ENCODE measurements around a stretch of chr22.

GRCh38 chr22:32496272-32496550 is 21.6 kb downstream of the FBXO7 start:
- PRO-cap, 2 experiments, result no peak in any of the 2 experiments
- RAMPAGE, long total RNA, 4 experiments, result no peak in any of the 4 experiments

GRCh38 chr22:32555235-32555770 is 80.7 kb downstream of the FBXO7 start:
- PRO-cap, 2 experiments, result no peak in any of the 2 experiments
- RAMPAGE, long total RNA, 4 experiments, result no peak in any of the 4 experiments

DNA sequence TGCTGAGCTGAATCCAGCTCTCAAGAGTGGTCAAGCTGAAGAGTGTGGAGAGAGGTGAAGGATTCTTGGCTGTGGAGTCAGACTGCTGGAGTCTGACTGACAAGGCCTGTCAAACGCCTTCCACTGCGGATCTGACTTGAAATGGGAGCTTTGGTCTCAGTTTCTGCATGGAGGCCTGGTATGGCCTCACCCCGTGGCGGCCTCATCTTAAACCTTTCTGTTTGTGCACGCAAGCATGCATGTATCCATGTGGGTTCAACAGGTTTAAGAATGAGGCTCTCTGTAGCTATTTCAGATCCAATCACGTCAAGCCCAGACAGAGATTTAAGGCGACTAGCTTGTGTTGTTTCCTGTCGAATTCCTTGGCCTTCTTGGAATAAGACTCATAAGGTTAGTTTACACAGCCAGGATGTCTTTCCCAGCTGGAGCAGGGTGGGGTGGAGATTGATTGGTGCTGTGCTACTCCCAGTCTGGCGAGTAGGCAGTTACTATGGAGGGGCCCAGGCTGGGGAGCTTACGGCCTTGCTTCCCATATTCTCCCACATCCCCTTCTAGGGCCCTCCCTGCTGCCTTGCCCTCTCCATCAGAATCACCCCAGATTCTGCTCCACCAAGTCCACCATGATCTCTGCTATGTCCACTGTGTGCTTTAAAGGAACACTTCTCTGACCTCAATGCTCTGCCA is 83.7 kb upstream of the TIMP3 start:
- PRO-cap, 2 experiments, result peak in 1 of 2 experiments; most common plus-strand start position 484 of the sequence (in 1); most common minus-strand start position 364 of the sequence (in 1)
- RAMPAGE, long total RNA, 4 experiments, result no peak in any of the 4 experiments

GRCh38 chr22:32800159-32800592 is 1.3 kb upstream of the TIMP3 start:
- PRO-cap, 2 experiments, result no peak in any of the 2 experiments
- RAMPAGE, long total RNA, 4 experiments, result no peak in any of the 4 experiments

DNA sequence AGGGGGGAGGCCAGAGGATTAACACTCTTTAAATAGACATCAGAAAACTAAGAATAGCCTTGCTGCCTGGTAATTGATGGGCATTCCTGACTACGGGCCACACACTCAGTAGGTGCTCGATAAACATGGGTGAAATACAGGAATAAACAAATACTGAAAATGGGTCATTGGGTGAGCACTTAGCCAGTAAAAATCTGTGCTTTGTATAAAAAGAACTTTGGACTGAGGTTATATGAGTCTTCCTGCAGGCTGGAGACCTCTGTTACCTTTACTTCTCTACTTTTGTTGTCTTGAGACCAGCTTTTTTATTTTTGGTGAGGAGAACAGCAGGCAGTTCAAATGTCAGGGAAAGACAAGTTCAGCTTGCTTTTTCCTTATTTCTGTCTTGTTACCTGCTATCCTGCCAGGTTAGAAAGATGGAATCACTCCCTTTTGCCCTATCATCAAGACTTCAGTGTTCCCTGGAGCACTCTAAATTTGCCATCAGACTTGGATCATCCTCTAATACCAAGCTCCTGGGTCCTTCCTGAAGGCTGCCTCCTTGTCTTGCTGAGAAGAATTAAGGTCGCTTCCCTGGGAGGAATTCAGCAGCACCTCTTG is 14.8 kb downstream of the TIMP3 start:
- PRO-cap, 2 experiments, result no peak in any of the 2 experiments
- RAMPAGE, long total RNA, 4 experiments, result no peak in any of the 4 experiments

DNA sequence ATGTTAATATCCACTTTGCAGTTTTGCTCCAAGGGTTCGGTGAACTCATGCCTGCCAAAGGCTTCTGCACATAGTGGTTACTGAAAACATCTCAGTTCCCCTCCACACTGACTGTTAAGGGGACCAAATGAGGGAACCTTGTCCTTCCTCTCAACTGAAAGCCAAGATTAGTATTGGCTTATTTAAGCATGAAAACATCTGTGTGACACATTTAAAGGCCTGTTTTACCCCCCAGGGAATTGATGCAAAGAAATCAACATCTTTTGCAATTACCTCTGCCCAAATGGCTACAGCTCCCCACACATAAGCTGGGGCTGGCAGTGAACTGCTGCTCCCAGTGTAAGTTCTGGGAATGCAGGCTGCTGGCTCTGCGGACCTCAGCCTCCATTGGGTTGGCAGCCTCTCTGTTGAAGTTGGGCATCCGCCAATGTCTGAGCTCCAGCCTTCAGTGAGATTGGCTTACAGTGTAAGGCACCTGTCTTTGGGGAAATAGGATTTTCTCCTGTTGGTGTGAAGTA is 213.3 kb upstream of the SYN3 start:
- PRO-cap, 2 experiments, result no peak in any of the 2 experiments
- RAMPAGE, long total RNA, 4 experiments, result no peak in any of the 4 experiments

DNA sequence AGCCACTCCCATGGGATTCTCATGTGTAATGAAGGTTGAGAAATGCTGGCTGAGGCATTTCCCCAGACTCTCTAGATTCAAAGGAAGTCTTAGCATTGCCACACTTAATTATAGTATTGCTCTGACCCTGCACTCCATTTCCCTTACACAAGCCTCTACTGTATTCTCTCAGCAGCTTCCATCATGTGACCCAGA is 261.6 kb downstream of the LARGE1 start:
- PRO-cap, 2 experiments, result no peak in any of the 2 experiments
- RAMPAGE, long total RNA, 4 experiments, result no peak in any of the 4 experiments

GRCh38 chr22:33724633-33725106 is 195.6 kb downstream of the LARGE1 start:
- PRO-cap, 2 experiments, result no peak in any of the 2 experiments
- RAMPAGE, long total RNA, 4 experiments, result no peak in any of the 4 experiments

DNA sequence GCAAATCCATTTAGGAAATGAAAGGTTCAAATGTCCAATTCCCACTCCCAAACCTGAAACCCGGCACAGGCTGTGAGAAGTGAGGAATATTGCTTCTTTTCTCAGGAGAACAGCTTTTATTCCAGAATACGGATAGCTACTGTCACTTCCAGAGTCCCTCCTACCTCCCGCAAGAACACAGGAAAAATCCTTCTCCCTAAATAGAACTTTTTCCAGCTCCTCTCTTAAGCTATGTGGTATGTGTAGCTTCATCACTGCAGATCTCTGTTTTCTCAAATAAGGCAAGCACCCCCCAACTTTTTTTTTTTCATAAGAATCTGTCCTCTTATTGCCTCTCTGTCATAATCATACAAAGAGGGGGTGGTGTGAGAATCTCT is 126.8 kb downstream of the LARGE1 start:
- PRO-cap, 2 experiments, result no peak in any of the 2 experiments
- RAMPAGE, long total RNA, 4 experiments, result no peak in any of the 4 experiments

DNA sequence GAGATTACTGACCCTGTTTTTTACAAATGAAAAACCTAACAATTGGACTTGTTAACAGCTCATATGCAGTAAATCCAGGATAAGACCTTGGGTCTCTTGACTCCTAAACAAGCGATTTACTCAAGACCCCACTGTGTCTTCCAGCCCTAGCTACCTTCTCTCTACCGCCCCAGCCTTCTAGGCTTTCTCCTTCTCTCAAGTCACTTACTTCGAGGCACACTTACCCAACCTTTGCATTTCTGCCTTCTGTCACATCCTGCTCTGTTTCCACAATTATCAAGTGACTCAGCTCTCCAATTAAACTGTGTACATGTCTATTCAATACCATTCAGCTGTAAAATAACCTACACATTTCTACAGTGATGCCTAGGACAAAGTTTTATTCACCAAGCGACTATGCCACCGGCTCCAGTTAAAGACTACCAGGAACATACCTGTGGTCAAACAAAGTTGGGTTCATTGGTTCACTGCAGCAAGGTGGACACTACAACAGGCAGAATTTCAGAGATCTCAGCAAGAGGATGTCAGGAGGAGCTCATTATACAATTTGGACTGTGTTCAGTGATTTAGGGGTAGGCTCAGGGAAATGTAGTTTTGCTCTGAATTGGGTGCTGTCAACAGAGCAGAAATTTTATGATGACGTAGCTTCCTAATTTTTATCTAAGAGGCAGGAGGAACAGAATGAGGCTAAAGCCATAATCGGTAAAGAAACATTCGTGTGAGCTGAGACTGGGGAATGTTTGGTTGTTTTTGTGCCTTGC is 68.9 kb downstream of the LARGE1 start:
- PRO-cap, 2 experiments, result no peak in any of the 2 experiments
- RAMPAGE, long total RNA, 4 experiments, result no peak in any of the 4 experiments

DNA sequence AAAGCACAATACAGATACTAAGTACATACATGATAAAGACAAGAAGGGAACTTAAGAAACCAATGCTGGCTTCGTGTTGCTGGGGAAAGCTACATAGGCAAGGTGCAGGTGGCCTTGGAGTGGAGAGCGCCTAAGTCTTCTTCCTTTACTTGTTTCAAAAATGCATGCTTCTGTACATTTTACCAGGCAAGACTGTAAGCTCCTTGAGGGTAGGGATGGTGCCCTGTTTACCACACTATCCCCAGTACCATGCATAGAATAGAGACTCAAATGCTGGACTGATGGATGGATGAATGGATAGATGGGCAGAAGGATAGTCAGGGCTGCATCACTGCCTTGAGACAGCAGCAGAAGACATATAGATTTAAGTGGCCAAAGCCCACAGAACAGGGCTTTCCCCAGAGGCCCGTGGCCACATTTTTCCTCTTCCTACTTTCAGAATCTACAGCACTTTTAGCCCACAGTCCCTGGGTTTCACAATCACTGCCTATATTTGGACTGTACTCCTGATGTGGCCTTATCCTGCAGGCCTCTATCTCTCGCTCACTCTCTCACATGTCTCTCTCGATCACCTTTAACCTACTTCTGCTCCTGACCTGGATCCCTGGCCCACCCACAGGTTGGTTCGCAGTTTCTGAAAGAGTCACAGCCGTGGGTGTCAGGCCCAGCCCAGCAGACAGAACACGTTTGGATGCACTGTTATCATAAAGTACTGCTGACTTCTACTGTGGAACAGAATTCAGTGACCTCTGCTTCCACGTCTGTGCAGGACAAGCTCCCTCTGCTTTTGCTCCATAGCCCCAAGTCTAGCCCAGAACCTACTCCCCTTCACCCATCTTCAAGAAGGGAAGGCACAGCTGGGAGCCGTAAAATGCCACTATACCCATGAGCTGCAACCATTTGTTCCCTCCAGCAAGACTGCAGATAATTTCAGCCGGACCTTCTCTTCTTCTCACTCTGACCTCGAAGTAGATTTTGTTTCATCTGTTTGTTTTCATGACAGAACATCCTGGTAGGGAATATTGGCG is 55.6 kb downstream of the LARGE1 start:
- PRO-cap, 2 experiments, result no peak in any of the 2 experiments
- RAMPAGE, long total RNA, 4 experiments, result no peak in any of the 4 experiments

DNA sequence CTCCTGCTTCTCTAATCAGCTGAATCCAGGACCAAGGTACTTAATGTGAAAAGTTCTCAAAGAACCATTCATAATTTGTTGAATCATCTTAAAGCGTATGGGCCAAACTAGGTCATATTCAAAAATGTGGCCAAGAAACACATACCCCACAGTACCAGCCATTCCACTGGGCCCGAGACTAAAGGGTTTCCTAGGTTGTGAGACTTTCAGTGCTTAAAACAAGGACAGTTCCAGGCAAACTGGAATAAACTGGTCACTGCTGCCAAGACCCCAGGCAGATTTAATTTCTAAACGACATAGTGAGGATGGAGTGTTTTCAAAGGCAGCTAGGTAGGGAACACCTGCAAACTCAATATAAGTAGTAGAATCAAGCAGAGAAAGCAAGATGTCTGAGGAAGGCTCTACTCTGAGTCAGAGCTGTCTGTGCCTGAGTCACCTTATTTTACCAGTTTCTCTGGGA is 438.8 kb upstream of the ISX start:
- PRO-cap, 2 experiments, result no peak in any of the 2 experiments
- RAMPAGE, long total RNA, 4 experiments, result no peak in any of the 4 experiments

DNA sequence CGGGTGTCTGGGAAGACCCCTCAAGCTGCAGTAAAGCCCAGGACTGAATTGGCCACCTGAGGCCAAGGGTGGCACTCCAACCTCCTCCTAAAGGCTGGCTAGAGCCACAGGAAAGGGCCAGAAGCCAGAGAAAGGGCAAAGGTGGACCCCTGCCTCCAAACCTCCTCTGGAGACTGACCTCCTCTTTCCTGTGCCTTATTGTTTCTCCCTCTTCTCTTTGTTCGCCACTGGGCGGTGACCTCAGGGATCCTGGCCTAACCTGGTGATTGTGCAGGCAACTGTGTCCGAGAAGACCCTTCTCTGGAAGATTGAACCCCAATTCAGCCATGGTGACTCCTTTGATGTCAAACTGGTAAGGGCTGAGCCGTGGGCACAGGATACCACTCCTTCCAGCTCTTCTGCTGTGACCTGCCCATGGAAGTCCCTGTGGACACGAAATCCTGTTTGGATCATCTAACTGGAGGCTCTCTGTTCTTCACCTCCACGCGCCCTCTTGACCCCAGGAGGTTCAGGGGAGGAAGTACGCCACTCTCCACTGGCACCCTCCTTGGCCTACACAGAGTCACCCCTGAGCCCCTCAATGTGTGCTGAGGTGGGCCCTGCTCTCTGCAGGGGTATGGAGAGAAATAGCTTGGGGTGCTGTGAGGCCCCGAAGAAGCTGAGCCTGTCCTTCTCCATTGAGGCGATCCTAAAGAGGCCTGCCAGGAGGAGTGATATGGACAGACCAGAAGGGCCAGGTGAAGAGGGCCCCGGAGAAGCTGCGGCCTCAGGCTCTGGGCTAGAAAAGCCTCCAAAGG is 748 bp downstream of the ISX start:
- PRO-cap, 2 experiments, result no peak in any of the 2 experiments
- RAMPAGE, long total RNA, 4 experiments, result no peak in any of the 4 experiments

DNA sequence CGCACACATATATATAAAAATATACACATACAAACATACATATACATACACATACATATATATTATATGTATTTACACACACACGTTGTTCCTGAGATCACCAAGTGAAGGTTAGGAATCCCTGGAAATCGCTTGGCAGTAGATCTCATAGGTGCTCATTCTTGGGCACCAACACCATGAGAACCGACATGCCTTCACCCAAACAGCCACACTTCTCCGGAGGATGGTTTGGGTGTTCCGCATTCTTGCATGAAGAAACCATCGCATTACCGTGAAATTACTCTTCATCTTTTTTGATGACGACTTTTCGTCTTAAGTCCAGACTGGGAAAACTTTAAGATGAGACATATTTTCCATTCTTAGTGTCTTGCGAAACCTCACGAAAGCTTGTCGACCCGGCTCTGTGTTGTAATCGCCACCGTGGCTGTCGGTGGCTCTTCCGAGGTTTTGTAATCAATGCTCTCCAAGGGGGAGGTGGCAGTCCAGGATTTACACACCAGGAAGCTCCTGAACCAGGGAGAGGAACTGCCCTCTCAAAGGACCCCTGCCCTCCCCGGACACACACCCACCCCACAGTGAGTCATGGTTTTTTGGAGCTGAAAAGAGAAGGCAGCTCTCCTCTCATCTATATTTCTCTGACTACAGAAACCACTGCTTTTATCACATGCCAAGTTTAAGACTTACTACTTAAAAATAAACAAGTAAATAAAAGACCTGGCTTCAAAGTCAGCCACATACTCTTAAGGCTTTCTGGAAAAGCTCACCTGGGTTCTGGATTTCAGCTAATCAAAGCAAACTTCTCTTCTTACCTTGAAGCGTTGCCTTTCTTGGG is 1.8 kb downstream of the TOM1 start:
- PRO-cap, 2 experiments, result peak in 1 of 2 experiments; most common minus-strand start position 218 of the sequence (in 1)
- RAMPAGE, long total RNA, 4 experiments, result no peak in any of the 4 experiments

DNA sequence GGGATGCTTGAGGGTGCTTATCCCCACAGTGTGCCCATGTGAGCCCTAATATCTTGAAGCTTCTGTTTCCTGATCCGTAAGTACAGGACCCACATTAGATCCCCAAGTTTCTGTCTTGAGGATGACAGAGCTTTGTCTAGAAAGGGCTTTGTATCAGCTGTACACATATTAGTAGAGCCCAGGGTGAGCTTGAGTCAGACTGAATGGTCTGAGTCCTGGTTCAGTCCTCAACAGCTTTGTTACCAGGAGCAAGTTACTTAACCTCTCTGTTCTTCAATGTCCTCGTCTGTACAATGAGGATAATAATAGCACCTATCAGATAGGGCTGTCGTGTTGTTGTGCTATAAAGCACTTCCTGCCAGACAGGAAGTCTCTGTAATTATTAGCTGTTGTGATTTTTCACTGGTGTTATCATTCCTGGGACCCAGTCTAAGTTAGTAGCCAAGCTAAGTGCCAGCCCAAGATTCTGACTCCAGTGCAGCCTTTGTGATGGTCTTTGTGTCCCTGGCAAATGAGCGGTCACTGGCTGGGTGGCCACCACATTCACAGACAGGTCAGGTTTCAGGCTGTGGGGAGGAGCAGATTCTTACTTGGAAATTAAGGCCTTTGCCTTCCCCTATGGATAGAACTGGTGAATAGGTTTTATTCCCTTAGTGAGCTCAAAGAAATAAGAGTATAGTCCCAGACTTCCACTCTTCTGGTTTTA is 6.8 kb downstream of the TOM1 start:
- PRO-cap, 2 experiments, result no peak in any of the 2 experiments
- RAMPAGE, long total RNA, 4 experiments, result no peak in any of the 4 experiments

DNA sequence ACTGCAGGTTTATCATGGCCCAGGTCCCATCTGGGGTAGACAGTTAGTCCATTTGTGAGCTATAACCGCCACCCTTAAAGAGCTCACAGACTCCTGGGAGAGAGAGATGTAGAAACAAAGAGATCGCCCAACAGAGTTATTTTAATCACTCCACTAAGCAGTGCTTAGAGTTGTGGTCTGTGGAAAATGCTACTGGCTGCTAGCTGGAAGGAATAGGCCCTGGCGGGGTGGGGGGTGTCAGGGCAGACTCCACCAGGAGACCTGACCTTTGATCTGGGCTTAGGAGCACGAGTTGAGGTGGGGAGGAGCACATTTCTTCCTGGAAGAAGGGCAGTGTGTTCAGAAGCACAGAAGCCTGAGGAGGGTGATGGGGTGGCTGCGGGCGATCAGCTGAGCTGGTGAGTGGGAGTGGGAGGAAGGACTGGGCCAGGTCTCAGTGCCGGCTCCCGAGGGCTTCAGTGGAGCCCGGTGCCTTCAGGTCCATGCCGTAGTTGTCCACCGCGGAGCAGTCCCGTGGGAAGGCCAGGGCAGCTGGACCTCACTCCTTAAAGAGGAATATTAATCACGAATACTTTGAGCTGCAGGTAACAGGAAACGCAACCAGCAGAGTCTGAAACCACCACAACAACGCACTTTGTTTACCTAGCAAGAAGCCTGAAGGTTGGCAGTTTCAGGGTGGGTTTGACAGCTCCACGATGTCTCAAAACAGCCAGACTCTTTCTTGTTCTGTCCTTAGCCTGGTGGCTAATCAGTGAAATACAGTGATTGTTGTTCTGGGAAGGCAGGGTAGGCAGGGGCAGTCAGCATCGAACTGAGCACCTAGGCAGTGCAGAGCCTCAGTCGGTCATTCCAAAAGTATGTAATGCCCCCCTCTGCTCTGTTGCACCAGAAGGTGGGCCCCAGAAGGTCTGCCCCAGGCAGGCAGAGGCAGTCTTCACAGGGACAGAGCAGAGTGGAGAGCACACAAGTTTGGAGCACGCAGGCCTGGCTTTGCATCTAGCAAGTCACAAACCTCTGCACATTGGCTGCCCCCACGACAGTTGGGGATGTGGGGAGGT is 11.4 kb downstream of the TOM1 start:
- PRO-cap, 2 experiments, result no peak in any of the 2 experiments
- RAMPAGE, long total RNA, 4 experiments, result no peak in any of the 4 experiments

GRCh38 chr22:35338228-35338570 is 38.5 kb downstream of the TOM1 start:
- PRO-cap, 2 experiments, result no peak in any of the 2 experiments
- RAMPAGE, long total RNA, 4 experiments, result no peak in any of the 4 experiments

- PRO-cap, 2 experiments, result no peak in any of the 2 experiments
- RAMPAGE, long total RNA, 4 experiments, result no peak in any of the 4 experiments
These were observed 27.5 kb upstream of the HMOX1 start for GRCh38 chr22:35353271-35353855.

- PRO-cap, 2 experiments, result no peak in any of the 2 experiments
- RAMPAGE, long total RNA, 4 experiments, result no peak in any of the 4 experiments
These were observed 3.0 kb upstream of the HMOX1 start for GRCh38 chr22:35377817-35378332.

- PRO-cap, 2 experiments, result no peak in any of the 2 experiments
- RAMPAGE, long total RNA, 4 experiments, result no peak in any of the 4 experiments
These were observed 52.0 kb upstream of the RASD2 start for GRCh38 chr22:35488561-35489002.